AG04449 (cell line): ENCODE measurements around a stretch of chr1.

GRCh38 chr1:17688068-17688733 is 66.9 kb upstream of the ACTL8 start:
- RRBS: no CpG with 5 or more reads among the region's 9 CpGs

GRCh38 chr1:18111589-18112090 is 4.0 kb downstream of the IGSF21 start:
- RRBS: no CpG with 5 or more reads among the region's 9 CpGs

- RRBS: no CpG with 5 or more reads among the region's 5 CpGs
These were observed 399 bp downstream of the KLHDC7A start for GRCh38 chr1:18481240-18481417.

DNA sequence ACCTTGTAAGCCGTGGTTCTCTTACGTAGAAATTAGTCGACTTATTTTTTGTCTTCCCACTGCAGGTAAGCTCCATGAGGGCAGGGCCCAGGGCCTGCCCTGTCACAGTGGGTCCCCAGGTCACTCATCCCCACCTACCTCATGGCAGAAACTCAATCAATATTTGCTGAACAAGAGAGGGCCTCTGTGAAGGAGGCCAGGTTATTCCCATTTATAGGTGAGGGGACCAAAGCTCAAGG is 58.4 kb upstream of the PAX7 start:
- RRBS: no CpG with 5 or more reads among the region's 3 CpGs

DNA sequence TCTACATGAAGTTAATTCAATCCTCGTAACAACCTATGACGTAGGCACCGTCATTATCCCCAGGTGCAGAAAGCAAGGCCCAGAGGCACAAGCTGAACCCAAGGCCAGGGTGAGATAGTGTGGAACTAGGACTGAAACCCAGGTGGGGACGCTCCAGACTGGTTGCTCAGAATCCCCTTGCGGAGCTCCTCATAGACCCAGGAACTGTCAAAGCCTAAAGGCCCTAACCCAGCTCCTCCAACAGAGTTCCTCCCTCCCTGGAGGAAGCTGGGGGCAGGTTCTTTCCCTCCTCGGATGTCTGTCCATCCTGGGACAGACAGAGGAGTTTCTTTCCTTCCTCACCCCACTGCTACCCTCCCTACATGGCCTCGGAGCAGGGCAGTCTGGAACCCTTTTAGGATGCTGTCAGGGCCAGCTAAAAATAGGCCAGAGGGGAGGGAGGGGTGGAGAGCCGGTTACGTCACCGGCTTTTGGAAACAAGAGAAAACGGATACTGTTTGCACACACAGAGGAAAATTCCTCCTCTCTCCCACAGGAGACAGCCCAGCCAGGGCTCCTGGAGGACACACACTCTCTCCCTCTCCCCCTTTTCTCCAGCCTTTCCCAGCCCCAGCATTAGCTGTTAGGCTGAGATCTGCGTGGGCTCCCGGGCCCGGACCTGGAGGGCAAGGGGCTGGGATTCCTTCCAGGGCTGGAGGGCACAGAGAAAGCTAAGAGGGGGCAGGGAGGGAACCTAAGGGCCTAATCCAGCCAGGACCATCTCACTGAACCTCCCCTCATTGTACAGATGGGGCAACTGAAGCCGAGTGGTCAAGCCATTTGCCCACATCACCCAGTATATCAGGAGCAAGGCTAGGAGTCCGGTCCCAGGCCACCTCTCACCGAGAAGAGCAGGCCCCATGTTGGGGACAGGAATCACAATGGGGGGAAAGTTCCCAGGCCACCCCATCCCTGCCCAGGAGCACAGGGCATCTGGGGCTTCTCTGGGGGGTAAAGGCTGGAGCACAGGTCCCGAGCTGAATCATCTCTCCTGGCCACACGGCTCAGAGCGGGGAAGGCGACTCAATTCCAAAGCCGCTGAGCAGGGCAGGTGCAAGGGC is 20.0 kb upstream of the ALDH4A1 start:
- RRBS: no CpG with 5 or more reads among the region's 22 CpGs

DNA sequence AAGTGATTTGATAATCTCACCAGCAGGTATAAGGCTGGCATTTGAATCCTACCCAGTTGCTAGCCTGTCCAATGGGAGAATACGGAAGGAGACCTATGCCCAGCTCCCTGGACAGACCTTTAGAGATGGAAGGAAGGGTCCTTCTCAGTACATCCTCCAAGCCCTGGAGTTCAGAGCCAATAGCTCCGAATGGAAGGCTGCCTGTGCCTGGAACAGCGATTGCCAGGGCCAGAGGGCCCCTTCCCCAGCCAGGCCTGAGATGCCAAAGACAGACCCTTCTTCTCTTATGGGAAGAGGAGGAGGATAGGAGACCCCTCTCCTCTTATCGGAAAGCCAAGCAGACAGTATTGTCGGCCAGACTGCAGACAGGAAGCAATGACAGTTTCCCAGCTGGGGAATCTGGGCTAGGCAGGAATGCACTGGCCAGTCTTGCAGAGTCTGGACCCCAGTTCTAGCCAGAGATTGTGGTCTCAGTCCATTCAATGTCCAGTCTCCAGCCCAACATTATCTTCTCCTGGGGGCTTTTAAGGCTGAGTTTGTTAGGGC is 2.0 kb downstream of the IFFO2 start:
- RRBS: no CpG with 5 or more reads among the region's 5 CpGs

DNA sequence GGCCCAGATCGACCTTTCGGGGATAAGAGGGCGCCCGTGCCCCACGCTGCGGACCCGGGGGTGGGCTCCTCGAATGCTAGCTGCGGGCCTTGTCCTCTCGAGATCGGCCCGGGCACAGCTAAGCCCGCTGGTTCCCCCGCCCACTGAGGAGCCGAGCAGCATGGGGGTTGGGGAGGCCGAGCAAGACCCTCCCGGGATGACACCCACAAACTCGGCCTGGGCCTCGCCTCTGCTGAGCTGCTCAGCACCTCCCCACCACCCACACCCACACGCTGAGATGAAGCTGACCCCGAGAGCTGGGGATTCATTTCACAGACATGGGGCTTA is 723 bp upstream of the IFFO2 start:
- RRBS: 6% methylated on average over 10 of the region's 21 CpGs

DNA sequence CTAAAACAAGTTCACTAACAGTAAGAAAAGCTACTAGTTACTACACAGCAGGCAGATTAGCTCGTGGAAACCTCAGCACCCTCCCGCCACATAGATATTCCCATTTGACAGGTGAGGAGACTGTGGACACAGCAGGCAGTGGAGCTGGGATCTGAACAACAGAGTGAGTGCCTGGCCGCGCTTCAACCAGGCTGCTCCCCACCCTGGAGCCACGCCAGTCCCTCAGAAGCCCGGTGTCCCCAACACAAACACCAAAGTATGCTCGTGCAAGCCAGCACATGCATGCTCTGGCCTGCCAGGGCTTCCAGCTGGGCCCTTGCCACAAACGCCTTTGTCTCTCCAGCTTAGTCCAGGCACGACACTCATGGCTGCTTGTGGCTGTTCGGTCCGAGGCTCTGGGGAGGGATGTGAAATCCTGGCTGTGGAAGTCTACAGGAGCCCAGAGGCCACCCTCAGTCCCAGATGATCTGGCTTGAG is 116.8 kb upstream of the IFFO2 start:
- RRBS: no CpG with 5 or more reads among the region's 11 CpGs

GRCh38 chr1:19077782-19078583 is 121.5 kb upstream of the IFFO2 start:
- RRBS: no CpG with 5 or more reads among the region's 13 CpGs

DNA sequence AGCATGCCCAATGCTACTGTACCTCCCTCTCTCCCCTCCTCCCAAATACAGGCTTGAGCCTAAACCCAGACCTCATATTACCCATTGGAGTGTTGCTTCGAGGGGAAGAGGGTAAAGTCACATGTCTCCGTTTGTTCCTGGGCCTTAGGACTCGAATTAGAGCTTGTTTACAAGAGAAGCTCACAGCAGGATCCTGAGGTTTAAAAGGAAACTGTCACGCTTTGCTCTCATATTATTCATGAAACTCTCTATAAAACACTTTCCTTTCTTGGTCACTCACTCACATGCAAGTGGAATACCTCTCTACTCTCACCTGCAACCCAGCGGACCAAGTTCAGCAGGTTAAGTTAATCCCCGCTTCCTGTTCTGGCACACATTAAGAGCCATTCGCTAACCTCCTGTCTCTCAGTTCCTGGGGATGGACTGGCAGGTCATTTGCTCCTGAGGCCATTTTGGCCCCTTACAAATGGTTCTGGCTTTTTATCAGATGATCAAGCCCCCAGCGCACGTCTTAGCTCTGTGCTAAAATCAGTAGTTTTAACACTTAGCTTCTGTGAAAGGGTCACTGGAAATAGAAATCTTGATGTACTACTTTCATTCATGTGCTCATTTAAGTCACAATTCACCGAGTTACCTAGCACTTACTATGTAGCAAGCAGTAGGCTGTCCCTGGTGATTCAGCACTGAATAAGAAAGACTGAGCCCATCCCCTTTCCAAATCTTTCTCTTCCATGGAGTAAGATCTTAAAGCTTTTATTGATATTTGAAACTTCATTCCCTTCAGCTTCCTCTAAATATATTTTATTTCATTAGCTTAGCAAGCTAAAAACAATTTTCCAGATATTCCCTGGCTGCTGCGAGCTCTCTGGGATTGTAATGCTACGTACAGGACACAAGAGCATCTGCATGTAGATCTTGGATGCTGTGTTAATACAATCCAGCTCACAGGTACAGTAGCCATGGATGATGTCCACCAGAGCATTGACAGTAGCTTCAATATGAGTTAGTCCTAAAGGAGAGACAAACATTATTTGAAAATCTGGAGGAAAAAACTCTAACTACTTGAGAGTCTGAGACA is 65.8 kb downstream of the UBR4 start:
- RRBS: no CpG with 5 or more reads among the region's 12 CpGs

- RRBS: no CpG with 5 or more reads among the region's 6 CpGs
These were observed 56.9 kb downstream of the UBR4 start for GRCh38 chr1:19153269-19153530.

DNA sequence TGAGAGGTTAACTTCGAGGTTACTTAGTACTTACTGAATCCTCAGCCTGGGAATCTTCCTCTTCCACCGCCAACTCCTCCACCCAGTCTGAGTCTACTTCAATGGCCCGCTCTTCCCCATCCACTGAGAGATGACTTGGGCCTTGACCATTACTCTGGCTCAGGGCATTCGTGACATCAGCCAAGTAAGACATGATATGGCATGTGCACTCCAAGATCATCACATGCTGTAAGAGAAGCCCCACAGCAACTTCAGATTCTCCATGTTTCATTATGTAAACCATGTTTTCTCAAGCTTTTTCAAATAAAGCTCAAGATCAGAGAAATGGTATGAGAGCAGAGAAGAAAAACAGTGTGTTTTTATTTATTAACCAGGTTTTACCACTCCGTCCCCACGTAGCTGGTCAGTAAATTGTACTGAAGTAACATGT is 47.7 kb downstream of the UBR4 start:
- RRBS: no CpG with 5 or more reads among the region's 6 CpGs

- RRBS: no CpG with 5 or more reads among the region's 2 CpGs
These were observed 5.5 kb downstream of the UBR4 start for GRCh38 chr1:19204544-19204894.

DNA sequence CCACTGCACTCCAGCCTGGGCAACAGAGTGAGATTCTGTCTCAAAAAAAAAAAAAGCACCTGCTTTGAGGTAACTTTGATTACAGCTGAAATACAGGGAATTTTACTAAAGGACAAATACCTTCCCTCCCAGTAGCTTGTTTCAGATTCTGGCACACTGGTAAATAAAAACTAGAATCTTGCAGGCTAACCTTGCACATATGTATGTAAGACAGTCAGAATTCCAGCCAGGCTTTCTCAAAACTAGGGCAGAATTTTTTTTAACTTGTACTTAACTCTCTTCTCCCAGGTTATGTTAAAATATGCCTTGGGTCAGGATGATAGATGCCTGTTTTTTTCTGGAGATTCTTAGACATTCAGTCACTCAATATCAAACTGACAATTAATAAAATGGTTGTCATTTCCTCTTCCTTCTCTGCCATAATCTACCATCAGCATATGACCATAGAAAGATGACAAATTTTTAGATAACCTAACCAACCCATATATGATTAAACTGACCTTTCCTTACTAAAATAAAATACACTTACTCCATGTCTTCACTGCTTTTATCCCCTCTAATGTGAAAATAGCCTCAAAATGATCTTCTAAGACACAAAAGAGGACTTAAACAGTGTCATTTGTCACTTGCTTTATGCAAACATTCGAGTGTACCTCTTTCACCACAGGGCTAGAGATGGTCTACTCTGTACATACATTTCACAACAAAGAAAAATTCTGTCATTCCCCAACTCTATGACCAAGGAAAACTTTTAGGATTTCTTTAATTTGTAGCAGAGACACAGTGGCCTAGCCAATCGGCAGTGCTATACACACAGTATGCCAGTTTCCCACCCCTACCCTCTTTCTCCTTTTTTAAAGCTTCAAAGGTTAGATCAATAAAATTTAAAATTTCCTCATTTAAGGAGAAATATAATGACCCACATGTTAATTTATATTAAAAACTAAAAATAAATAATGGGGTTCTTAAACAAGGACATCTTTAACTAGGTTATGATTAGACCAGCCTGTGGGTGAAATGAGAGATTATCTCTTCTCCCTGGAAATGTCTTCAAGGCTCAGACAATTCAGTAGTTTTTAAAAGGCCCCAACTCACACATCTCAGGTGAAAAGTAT is 7.8 kb upstream of the UBR4 start:
- RRBS: no CpG with 5 or more reads among the region's 2 CpGs

DNA sequence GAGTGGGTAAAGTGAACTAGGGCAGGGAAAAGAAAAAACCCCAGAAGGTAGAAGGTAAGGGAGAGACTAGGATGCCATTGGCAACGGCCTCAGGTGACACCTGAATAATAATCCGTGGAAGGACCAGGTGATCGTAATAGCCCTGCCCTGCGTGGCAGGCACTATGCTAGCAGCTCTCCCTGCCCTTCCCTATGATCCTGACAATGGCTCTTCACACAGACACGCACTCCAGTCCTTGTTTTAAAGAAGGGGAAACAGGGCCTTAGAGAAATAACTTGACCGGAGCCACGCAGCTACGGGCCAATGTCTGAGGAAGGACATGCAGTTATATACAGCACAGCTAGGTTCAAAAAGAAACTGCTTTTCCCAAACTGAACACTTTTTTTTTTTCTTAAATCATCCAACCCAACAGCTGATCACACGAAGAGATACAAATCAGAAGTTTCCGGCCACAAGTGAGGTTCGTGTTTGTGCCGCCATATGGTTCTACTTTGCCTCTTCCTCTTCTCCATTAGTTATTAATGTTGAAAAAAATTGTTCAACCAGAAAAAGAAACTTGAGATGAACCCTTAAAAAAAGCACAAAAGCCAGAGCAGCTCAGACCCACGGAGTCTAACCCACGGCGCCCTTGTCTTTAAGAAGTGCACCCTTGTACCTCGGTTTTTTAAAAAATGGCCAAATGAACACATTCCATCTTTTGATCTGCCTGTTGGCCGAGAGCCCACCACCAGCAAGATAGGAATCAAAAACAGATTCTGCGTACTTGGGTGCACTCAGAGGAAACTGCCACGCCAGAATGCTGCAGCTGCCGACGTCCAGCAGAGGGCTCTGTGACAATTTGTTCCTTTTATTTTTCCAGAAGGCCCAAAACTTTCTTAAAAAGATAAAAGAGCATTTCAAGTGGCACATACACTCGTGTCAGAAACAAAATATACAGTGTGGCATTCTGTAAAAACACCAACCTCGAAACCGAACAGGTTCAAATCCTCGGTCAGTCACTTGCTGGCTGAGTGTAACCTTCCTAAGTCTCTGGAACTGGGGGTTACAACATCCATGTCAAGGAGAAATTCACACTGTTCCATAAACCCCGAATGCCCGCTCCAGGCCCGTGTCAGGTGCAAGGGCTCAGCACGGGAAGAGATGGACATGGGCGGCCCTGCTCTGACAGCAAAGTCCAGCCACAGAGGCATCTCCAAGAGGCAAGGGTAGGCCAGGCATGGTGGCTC is 79.0 kb downstream of the SLC66A1 start:
- RRBS: no CpG with 5 or more reads among the region's 30 CpGs

- RRBS: no CpG with 5 or more reads among the region's 9 CpGs
These were observed 80.8 kb downstream of the CAPZB start for GRCh38 chr1:19404486-19405033.

GRCh38 chr1:19427379-19428155 is 57.8 kb downstream of the CAPZB start:
- RRBS: 7% methylated on average over 2 of the region's 13 CpGs

DNA sequence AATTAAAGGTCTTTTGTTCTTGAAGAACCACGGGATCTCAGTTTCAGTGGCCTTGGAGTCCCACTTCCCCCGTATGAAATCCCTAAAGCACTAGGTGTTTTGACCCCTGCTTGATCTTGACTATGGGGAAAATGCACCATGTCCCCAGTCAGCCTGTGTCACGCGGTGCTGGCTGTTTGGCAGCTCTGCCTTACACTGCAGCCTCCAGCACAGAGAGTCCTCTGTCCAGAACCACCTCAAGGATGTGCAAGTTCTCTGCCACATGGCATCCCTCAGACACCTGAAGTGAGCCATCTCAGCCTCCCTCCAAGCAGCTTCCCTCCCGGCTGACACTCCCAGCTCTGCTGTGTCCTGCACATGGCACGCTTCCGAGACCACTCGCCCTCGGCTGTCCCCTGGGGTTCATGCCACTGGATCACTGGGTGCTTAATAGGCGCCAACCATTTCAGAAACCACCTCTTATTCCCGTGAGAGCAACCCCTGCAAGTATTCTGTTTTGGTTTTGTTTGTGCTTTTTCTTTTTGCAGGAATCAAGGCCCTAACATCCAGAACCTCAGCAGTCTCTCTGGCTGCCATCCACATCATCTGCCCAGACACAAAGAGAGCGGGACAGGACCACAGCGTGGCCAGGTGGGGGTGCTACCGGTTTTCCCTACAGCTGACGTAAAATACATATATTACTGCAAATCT is 45.8 kb downstream of the CAPZB start:
- RRBS: no CpG with 5 or more reads among the region's 15 CpGs

- RRBS: no CpG with 5 or more reads among the region's 10 CpGs
These were observed 39.5 kb downstream of the CAPZB start for GRCh38 chr1:19445719-19446289.

DNA sequence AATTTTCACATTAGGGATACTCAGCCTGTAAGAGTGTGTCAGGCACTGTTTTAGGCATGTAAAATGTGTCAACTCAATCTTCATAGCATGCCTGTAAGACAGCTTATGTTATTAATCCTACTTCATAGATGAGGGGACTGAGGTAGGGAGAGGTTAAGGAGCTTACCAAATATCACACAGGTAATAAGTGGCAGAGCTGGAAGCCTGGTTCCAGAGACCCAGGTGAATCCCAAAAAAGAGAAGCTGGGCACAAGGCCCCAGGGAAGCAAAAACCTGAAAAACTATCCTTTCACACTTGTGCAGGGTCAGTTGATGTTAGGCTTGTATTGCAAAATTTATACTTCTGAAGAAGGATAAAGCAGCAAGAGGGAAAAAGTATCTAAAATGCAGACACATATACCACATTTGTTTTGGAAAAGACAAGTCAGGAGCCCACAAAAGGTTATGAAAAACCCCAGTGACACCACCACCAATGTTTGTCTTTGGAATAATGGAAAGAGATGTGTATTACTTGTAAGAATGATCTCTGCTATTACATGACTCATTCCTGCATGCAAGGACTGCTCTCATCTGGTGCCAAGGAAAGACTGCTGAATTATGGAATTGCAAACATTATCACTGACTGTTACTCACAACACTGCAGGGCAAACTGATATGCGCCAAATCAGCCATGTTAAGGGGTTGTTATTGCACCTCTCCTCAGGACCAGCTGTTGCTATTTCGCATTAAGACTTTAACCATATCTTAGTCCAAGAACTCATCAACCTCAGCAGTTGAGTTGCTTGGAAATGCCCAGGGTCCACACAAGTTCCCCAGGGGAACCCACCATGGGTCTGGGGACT is 34.7 kb downstream of the CAPZB start:
- RRBS: no CpG with 5 or more reads among the region's 2 CpGs